ENCODE measurements around the gene TSPAN16.

- PRO-cap, result no peak
Measured at GRCh38 chr19:10793635-10793990, 42.4 kb downstream of the TMED1 start.

DNA sequence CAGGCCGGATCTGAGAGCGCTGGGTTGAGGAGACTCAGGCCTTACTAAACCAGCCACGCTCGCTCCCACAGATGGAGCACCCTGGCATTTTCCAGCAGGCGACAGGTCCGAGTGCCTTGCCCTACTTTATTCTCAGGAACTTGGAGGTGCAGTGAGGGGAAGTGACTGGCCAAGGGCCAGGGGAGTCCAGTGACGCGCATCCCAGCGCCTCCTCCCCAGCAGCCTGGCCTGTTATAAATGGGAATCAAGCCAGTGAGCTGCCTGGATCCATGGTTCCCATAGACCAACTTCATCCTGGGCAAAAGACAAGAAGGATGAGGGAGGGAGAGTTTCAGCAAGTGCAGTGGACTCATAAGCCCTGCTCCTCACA is 35.5 kb downstream of the TMED1 start:
- PRO-cap, result no peak

DNA sequence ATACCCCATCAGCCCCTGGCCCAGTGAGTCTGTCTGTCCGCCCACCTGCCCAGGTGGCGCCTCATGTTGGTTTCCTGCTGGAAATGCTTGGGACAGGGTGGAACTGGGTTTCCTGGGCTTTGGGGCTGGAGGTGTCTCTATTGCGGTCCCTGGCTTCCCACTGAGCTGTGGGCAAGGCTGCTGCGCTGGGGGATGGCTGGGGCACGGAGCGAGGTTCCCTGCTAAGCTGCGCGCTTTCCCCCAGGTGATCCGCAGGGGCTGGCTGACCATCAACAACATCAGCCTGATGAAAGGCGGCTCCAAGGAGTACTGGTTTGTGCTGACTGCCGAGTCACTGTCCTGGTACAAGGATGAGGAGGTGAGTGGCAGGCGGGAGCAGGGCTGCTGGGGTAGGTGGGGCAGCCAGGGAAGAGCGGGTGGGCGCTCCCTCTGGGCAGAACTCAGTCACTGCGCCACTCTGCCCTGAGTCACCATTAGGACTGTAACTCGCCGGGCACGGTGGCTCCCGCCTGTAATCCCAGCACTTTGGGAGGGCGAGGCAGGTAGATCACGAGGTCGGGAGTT is 23.9 kb downstream of the TMED1 start:
- PRO-cap, result no peak

GRCh38 chr19:10819477-10820514 is 16.2 kb downstream of the TMED1 start:
- PRO-cap, result no peak

DNA sequence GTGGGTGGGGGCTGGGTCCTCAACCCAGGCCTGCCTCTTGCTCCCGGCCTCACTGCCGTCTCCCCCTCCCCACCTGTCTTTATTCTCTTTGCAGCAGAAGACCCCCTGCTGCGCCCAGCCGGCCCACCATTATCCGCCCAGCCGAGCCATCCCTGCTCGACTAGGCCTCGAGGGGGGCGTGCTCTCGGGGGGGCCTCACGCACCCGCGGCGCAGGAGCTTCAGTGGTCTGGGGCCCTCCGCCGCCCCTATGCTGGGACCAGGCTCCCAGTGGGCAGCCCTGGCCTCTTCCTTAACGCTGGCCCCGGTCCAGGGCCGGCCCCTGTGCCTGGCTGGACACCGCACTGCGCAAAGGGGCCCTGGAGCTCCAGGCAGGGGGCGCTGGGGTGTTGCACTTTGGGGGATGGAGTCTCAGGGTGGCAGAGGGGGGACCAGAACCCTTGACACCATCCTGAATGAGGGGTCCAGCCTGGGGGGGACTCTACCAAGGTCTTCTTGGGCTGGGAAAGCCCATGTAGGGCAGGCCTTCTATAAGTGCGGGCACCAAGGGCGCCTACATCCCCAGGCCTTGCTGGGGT is 5.0 kb downstream of the TMED1 start:
- PRO-cap, result no peak

- PRO-cap, result no peak
Measured at GRCh38 chr19:10864352-10864830, 7.0 kb upstream of the CARM1 start.

DNA sequence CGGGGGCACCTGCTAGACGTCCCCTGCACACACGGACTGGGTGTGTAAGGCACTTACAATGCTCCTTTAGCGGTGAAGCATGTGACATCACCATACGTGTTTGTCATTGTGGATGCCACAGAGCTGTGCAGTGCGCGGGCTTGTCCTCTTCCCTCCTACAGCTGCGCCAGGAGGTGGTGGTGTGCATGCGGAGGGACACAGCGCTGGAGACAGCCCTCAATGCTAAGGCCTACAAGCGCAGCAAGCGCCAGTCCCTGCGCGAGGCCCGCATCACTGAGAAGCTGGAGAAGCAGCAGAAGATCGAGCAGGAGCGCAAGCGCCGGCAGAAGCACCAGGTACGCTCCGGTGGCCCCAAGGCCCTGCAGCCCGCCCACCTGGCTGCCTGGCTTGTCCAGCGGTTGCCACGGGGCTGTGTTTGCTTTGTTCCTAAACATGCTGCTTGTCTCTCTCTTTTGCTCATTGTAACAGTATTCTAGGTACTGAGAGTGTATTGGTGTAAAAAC is 30.2 kb downstream of the SMARCA4 start:
- PRO-cap, result no peak

GRCh38 chr19:11083829-11084352 is 5.4 kb upstream of the LDLR start:
- PRO-cap, result no peak

DNA sequence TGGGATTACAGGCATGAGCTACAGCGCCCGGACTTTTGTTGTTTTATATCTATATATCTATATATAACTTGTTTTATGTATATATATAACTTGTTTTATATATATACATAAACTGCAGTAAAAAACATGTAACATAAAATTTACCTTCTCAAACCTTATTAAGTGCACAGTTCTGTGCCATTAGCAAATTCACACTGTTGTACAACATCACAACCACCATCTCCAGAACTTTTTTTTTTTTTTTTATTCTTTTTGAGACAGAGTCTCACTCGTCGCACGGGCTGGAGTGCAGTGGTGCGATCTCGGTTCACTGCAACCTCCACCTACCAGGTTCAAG is 20.2 kb downstream of the LDLR start:
- PRO-cap, result no peak

DNA sequence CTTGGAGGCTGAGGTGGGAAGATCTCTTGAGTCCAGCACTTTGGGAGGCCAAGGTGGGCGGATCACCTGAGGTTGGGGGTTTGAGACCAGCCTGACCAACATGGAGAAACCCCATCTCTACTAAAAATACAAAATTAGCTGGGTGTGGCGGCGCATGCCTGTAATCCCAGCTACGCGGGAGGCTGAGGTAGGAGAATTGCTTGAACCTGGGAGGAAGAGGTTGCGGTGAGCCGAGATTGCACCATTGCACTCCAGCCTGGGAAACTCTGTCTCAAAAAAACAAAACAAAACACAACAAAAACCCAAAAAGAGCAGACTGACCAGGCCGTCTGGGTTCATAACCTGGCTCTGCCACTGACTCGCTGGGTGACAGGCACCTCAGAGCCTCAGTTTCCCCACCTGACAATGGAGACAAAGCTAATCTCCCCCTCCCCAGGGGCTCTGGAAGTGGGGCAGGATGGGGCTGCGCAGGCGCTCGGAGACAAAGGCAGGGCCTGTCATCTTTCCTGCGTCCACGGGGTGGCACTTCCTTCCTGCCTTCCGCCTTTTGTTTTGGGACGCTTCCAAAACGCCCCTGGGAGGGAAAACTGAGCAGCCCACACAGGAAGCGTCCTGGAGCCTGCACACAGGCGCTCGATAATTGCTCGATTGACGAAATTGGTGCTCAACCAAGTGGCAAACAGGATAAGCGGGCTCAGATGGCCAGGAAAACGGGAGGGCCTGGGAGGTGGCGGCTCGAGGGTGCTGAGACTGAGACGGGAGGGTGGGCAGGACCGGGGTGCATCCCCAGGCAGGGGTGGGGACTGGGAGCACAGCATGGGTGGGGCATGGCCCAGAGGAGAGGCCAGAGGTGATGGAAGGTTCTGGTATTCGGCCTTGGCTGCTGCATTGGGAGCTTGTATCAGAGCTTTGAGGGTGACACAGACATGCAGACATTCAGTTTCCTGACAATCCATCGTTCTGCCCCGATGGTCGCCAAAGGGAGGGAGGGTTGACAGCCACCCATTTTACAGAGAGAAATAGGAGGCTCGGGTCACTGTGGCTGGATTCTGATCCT is 17.9 kb downstream of the SPC24 start:
- PRO-cap, result unidirectional peak, plus-strand start at position 697 of the sequence; unidirectional peak, plus-strand start at position 904 of the sequence

DNA sequence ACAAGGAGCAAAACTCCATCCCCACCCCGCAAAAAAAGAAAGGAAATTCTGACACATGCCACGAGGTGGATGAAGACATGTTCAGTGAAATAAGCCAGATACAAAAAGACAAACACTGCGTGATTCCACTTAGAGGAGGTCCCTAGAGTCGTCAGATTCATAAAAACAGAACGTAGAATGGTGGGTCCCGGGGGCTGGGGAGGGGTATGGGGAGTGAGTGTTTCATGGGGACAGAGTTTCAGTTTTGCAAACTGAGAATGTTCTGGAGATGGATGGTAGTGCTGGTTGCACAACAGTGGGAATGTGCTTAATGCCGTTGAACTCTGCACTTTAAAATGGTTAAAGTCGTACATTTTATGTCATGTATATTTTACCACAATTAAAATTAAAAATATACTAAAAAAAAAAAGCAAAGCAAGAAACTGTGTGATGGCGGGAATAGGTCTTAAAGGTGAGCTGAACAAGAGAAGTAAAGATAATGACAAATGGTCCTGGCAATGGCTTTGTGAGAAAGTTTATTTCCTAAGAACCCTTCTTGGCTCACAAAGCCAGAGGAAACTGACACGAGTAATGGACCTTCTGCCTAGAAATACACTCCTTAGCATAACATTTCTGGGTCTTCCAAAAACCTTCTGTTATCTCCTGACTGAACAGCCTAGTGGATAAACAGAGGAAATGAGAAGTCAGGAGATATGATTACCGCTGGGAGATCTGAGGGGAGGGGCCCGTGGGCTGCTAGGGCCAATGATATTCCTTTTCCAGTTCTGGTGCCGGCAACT is 4.2 kb upstream of the SPC24 start:
- PRO-cap, result no peak

- PRO-cap, result unidirectional peak, plus-strand start at chr19:11191660
Measured at GRCh38 chr19:11191141-11191919, 6.0 kb downstream of the KANK2 start.

- PRO-cap, result no peak
Measured at GRCh38 chr19:11261521-11261791, 868 bp downstream of the DOCK6 start.

DNA sequence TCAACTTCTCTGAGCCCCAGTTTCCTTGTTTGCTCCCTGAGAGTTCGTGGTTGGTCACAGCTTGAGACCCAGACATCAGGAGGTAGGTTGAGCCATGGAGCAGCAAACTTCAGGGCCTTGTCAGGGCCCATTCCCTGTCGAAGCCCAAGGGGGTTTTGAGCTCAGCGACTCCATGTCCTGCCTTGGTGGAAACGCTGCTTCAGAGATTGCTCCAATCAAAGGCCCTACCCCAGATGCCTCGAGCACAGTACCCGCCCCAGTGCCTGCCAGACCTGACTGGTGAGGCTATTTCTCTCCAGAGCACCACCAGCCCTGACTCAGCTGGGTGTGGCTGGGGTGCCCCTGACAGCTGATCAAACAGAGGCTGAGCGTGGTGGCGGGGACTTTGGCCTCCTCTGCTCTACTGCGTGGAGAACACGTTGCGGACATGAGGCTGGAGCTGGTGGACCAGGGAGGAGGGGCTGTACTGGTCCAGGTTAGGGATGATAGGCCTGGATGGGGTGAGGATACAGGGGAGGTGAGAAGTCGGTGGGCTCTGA is 3.3 kb upstream of the DOCK6 start:
- PRO-cap, result unidirectional peak, minus-strand start at position 265 of the sequence

GRCh38 chr19:11295772-11296268 is at the start of gene TSPAN16:
Gene TSPAN16 (plus strand): TSS chr19:11296160.
- PRO-cap, result no peak

DNA sequence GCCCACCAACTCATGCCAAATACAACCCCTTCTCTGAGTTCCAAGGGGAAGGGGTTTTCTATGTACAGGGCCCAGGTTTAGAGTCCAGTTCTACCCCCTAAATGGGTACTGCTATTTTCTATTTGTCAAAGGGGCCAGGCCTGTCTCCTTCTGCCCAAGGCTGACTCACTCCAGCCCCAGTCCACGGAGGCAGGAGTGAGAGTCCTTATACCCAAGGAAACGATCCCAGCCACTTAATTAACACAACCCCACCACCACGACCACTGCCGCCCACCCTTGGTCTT is 1.0 kb downstream of the RAB3D start:
- PRO-cap, result no peak

DNA sequence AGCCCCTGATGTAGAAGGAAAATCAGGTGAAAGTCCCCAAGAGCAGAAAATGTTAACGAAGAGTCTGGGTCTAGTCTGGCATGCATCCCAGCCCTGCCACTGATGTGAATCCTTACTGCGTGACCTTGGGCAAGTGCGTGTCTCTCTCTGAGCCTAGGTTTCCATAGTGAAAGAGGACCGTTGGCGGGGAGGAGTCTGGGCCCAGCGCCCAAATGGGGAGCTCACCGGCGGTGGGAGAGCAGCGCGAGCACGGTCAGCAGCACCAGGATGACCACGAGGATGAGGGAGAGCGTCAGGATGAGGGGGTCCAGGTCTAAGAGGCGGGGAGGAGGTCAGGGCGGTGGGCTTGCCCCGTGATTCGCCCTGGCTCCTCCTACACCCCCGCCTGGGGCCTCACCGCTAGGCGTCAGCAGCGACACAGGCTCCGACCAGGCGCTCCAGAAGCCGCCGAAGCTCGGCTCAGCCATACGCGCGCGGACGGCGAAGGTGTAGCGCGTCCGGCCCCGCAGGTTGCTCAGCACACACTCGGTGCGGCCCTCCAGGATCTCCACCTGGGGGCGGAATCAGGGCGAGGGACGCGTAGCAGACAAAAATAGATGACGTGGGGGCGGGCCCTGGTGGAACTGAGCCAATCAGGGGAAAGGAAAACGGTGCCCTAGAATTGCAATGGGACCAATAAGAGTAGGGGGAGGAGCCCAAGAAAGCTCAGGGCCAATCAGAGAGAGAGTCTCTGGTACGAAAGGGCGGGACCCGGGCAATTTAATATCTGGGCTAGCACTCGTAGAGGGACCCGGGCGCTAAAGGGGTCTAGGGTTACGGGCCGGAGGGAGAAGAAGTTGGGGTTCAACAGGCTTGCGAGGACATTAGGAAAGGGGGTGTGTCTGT is 3.2 kb downstream of the EPOR start:
- PRO-cap, result bidirectional peak, plus-strand start at position 466 of the sequence, minus-strand start at position 395 of the sequence; bidirectional peak, plus-strand start at position 788 of the sequence, minus-strand start at position 551 of the sequence

- PRO-cap, result no peak
Measured at GRCh38 chr19:11535740-11536013, 3.0 kb upstream of the CNN1 start.

DNA sequence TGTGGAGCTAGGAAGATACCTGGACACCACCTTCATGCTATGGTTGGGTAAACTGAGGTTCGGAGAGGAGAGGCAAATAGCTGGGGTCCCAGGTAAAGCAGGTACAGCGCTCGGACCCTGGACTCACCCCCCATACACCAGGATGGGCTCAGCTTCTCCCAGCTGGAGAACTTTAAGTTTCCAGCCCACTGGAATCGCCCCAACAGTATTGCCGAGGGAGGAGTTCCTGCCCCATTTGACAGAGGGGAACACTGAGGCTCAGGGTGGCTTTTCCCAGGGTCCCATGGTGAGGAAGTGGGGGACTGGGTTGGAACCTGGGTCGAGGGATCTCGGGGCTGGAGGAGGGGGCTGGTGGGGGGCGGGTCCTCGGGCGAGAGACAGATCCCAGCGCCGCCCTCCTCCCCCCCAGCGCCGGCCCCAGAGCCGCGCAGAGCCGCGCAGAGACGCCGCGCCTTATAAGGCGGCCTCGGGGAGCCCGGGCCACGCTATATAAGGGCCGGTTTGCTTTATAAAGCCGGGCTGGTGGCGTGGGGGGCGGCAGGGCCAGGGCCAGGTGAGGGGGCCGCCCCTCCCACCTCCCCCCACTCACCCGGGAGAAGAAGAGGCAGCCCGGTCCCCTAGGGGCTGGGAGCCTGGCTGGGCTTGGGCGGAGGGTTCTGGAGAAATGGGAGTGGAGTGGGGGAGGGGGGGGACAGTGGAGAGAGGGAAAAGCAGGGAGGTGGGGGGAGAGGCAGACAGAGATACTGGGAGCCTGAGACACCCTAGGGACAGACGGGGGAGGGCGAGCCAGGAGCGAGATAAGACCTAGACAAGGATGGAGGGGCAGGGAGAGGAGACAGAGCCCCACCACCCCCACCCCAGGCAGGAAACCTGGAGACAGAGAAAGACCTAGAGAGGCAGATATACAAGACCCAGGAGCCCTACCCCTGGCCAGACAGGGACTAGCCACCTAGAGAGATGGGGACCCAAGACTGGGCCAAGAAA is 1.1 kb downstream of the CNN1 start:
- PRO-cap, result bidirectional peak, plus-strand start at position 517 of the sequence, minus-strand start at position 350 of the sequence; bidirectional peak, plus-strand start at position 737 of the sequence, minus-strand start at position 638 of the sequence

GRCh38 chr19:11549606-11550447 is 9.2 kb downstream of the ELOF1 start:
- PRO-cap, result no peak

Measured in trachea (tissue), 1 donor.